GM19240 (cell line): ENCODE measurements around the genes EP300 and CHADL.

- RRBS: no CpG with 5 or more reads among the region's 4 CpGs
These were observed 80.8 kb downstream of the TNRC6B start for GRCh38 chr22:40258383-40259119.

- RRBS: no CpG with 5 or more reads among the region's 6 CpGs
These were observed 14.3 kb upstream of the ADSL start for GRCh38 chr22:40331956-40332367.

DNA sequence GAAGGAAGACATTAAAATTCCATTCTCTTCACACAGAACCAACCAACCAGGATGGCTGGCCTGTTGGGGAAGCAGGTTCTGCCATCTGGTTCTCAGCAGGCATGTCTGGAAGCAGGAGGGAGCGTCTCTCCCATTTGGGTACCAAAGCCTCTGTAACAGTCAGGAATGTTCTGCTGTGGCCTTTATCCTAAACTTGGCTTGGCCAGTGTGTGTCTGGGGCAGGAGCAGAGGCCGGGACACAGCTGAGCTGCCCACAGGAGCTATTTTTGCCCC is 29.2 kb downstream of the SGSM3 start:
- RRBS: no CpG with 5 or more reads among the region's 2 CpGs

DNA sequence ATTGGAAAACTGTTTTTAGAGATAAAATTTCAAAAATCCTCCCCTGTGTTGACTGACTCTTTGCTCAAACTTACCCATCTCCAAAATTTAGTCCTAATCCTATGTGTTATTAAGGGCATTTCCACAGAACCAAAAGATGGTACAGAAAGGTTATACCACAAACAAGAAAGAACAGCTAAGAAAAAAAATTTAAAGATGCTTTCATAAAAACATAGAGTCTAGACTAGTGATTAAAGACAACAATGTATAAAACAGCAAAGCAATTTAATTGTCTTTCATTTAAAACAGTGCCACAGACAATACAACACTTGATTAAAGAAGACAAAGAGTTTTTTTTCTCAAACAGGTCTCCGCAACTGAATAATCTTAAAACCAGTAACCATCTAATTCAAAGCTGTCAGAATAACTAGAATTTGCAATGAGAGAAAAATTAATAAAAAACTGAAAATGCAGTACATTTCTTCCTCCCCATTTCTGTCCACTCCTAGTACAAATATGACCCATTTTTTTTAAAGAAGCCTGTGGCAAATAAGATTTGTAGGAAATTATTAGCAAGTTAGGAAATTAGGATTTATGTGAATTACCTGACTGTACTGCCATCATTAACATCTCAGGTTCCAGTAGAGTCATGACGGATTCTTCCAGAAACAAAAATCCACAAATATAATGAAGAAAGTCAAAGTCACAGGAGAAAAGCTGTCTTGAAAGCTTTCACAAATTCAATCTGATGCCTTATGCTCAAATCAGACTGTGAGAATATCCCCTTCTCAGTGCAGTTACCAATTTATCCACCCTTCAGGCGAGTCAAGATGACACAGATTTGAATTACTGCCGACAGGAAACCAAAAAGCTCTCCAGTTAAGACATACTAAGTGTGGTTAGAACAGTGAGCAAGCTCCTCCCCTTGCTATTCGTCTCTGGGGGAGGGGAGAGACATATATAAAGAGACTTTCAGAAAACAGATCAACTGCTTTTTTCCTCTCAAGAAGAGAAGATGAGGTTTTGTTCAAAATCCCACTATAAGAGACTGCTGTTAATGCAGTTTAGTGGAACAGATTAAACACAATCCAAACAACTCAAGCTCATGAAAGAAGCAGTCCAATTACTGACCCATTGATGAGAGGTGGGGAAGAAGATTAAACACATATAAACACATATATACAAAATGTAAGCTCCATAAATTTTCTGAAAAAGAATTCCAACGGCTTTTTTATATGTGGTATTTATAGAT is 103.1 kb downstream of the MRTFA start:
- RRBS: no CpG with 5 or more reads among the region's 6 CpGs

DNA sequence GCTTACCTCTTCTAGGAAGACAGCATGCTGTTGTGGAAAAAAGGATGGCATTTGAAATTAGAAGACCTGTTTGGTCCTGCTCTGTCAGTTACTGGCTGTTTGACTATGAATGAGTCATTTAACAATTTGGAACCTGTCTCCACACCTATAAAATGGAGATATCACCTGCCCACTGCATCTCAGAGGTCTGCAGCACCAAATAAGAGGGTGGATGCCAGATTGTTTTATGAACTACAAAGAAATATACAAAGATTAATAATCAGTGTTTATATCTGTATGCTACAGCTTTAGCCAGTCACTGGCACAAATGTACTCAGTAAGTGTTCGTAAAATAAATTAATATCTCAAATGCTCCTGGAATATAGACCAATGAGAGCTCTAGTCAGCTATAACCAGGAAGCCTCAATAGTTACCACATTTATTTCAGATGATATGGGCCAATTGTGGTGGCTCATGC is 60.7 kb downstream of the SLC25A17 start:
- RRBS: no CpG with 5 or more reads among the region's 1 CpG

DNA sequence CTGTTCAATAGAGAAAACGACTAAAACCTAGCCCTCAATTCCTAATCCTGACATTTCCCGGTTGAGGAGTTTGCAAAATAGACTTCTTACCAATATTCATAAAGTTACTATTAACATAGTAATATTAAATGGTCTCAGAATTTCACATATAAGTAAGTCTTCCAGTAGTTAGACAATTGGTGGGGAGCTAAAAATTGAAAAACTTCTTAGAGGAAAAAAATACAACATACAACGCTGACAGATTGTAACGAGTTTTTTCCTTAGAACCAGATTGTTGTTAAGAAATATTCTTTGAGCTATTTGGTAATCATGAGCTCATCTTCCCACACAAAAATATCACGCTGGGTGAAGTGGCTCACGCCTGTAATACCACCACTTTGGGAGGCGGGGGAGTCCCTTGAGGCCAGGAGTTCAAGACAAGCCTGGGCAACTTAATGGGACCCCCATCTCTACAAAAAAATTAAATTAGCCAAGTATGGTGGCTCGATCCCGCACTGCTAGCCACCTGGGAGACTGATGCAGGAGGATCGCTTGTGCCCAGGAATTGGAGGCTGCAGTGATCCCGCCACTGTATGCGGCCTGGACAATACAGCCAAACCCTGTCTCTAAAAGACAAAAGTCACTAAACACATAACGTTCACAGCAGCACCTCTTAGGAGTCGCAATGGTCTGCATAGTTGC is 1.5 kb downstream of the ST13 start:
- RRBS: no CpG with 5 or more reads among the region's 14 CpGs

GRCh38 chr22:40931892-40932580 is 19.1 kb upstream of the RBX1 start:
- RRBS: no CpG with 5 or more reads among the region's 3 CpGs

- RRBS: 2% methylated on average over 79 of the region's 136 CpGs
These were observed at the start of gene EP300 for GRCh38 chr22:41091925-41092974. Gene EP300 (plus strand): TSS chr22:41092592.

GRCh38 chr22:41093910-41094660 is 1.7 kb downstream of the EP300 start:
- RRBS: no CpG with 5 or more reads among the region's 10 CpGs

- RRBS: no CpG with 5 or more reads among the region's 8 CpGs
These were observed 17.0 kb downstream of the EP300 start for GRCh38 chr22:41109241-41109949.

- RRBS: no CpG with 5 or more reads among the region's 10 CpGs
These were observed 25.0 kb downstream of the EP300 start for GRCh38 chr22:41117165-41118078.

DNA sequence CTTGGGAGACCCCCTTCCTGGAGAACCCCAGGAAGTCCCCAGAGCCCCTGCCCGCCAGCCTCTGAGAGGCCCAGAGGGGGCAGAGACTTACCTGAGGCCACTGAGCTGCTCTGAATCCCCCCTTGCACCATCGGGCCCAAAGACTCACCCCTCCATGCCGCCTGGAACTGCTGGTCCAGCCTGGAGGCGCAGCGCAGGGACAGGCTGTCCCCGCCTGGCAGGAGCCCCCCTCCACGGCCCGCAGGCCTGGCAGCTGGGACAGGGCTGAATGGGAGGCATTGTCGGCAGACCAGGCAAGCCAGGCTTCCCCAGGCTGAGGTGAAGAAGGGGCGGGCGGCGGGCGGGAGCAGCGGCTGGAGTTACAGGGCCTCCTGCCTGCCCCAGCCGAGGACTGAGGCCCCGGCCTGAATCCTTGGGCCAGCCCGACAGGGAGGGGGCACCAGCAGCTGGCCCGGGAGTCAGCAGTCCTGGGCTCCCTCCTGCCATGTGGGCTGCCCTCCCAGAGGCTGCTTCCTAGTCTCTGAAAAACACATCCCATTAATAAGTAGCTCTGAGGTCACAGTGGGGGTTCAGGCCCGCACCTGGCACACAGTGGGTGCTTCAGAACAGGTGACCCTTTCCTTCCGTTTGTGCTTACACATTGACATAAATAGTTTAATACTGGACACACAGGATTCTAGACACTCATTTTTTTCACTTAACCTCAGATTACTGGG is at the start of gene CHADL:
Gene CHADL, minus strand, starts transcription at position 206 of the 716 bp plus-strand sequence.
- RRBS: 91% methylated on average over 3 of the region's 20 CpGs

- RRBS: no CpG with 5 or more reads among the region's 13 CpGs
These were observed 15.3 kb upstream of the CHADL start for GRCh38 chr22:41255886-41256675.

- RRBS: no CpG with 5 or more reads among the region's 4 CpGs
These were observed 5.8 kb downstream of the RANGAP1 start for GRCh38 chr22:41280072-41280641.

DNA sequence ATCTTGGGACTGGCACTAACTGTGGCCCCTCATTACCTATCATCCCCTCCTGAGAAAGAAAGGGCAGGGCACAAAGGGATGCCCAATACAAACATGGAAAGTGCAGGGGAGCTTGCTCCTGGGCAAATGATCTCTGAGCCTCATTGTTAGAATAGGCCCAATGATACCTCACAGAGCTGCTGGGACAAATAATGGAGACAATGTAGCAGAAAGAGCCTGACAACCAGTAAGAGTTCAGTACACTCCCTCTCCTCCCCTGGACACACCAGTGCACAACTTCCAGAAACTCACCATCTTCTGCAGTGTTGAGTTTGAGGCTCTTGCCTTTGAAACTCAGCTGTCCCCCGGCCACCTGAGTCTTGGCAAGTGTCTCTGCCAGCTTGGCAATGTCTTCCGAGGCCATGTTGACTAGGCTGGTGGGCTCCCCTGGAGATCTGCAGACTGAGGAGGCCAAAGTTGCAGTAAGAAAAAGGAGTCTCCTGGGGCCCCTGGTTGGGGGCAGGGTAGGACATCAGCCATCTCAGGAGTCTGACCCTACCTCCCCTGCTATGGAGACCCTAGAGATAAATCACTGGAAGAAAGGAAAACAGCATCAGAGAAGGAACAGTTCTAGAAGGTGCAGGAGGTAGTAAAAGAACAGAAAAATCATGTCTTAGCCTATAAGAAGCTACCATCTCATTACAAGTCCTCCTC is 5.2 kb downstream of the RANGAP1 start:
- RRBS: no CpG with 5 or more reads among the region's 2 CpGs

GRCh38 chr22:41369065-41369627 is 12.6 kb upstream of the TEF start:
- RRBS: no CpG with 5 or more reads among the region's 10 CpGs

DNA sequence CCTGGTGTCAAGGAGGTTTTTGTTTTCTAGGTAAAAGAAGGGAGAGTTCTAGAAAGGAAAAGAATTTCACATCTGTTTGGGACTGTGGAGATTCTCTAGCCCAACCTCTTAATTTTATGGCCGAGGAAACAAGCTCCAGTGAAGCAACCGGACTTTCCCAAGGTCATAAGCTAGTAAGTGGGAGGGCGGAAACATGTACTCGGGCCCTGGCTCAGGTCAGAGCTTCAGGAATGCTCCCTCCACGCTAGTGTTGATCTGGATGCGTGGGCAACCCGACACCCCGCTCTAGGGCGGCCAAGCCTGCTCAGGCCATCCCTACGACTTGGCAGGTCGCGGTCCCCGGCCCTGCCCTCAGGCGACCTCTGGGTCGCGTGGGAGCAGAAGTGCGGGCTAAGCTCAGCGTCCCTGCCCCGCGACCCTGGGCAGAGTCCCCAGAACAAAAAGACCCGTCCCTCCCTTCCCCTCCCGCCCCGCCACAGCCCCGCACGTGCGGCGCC is 850 bp upstream of the TEF start:
- RRBS: no CpG with 5 or more reads among the region's 27 CpGs

- RRBS: no CpG with 5 or more reads among the region's 11 CpGs
These were observed 12.1 kb downstream of the TEF start for GRCh38 chr22:41393747-41394278.

- RRBS: 93% methylated on average over 2 of the region's 4 CpGs
These were observed 7.8 kb downstream of the TOB2 start for GRCh38 chr22:41438758-41439260.

GRCh38 chr22:41446894-41447092 is 192 bp upstream of the TOB2 start:
- RRBS: 4% methylated on average over 8 of the region's 20 CpGs